A673 (cell line): ENCODE results near the gene ITFG2.

DNA sequence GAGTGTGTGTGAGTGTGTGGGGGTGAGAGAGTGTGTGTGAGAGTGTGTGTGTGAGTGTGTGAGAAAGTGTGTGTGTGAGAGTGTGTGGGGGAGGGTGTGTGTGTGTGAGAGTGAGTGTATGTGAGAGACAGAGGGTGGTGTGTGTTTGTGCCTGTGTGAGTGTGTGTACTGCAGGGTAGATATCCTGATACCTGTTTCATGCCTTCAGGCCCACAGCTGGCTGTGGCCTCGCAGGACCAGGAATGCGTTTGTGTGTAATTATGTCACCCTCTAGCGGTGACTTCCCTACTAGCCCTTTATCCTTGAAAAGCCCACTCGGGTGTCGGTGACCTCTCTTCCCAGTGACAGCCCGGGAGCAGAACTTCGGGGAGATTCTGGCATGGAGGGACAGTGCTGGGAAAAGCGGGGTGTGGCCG is 10.8 kb upstream of the FBXL14 start:
- PRO-cap, result bidirectional peak, plus-strand start at position 299 of the sequence, minus-strand start at position 224 of the sequence

DNA sequence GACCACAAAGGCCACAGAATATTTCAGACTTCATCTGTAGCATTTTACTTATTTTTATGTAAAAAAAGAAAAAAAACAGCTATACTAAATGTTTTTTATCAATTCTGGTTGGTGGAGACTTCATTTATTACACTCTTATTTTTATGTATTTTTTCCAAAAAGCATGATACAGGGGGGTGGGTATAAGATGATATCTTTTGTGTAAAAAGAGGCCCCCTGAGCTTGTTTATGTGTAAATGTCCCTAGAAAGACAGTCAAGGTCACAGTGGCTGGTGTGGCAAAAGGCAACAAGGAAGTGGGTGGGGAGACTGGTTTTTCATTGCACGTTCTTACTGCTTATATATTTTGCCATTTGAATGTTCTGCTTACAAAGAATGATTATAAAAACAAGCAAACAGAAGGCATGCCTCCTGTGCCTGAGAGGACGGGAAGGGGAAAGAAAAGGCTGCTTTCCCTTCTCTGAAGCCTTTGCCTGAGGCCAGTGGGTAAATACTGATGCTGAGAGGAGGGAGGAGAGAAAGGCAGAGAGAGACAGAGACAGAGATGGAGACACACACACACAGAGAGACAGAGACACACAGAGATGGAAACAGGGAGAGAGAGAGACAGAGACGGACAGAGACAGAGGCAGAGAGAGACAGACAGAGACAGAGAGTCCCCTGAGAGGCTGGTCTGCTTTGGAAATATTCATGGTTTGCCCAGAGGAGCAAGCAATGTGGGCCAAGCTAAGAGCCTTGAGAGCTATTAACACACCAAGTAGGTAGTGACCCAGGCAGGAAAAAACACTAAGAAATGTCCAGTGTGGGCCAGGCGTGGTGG is 24.1 kb upstream of the ADIPOR2 start:
- PRO-cap, result no peak

DNA sequence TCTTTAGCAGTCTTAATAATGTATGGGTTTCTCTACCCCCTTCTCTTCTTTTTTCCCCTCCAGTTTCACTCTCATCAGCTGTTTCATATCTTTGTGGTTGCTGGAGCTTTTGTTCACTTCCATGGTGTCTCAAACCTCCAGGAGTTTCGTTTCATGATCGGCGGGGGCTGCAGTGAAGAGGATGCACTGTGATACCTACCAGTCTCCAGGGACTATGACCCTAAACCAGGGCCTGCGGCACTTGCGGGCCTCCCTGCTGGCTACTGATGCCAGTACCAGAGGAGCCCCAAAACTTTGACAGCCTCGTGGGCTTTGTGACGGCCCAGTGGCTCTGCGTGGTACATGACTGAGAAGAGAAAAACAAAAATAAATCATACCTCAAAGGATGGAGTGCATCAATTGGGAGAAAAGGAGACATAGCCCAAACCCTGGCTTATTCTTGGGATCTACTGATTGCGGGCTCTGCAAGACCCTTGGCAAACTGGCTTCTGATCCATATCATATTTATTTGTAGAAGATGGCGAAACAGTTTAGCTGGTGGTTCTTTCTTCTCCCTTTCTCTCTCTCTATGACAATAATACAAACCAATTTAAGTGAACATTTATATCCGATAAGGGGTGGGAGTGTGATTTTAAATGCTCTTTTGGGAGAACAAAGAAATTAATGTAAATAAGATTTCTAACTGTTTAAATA is 34.3 kb upstream of the LRTM2 start:
- PRO-cap, result no peak

GRCh38 chr12:1786574-1787201 is 33.7 kb upstream of the LRTM2 start:
- PRO-cap, result no peak

- PRO-cap, result no peak
Observed at GRCh38 chr12:1809956-1810448, 10.4 kb upstream of the LRTM2 start.

DNA sequence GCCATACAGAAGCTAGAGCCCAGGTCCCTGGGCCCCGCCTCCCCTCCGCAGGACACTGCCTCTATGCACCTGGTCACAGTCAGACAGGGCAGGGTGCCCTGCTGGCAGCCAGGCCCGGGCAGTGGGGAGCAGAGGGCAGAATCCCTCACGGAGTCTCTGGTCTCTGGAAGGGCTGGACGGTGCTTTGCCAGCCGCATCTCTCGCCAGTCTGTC is 16.4 kb upstream of the CACNA2D4 start:
- PRO-cap, result no peak

GRCh38 chr12:2137722-2138239 is 85.0 kb downstream of the CACNA1C start:
- PRO-cap, result no peak

DNA sequence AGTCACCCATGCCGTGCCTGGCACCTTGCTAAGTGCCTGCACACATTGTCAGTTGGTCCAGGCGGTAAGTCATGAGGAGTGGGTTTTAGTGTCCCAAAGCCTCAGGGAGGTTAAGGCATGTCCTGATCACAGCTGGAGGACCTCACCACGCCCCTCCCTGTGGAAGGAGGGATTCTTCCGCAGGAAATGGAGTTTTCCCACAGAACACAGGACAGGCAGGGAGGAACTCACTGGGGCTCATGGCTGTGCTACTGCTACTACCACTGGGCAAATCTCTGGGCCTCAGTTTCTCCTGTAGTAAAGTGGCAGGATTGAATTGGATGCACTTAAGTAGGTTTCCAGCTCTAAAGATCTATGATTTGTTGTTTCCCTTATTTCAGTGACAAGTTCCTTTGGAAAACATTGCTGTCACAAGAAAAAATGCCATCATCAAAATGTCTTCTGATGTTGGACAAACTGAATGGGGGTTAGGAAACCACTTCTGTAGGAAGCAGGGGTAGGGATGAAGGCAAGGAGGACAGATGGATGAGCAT is 142.4 kb downstream of the CACNA1C start:
- PRO-cap, result no peak

- PRO-cap, result no peak
Observed at GRCh38 chr12:2205981-2206557, 153.3 kb downstream of the CACNA1C start.

DNA sequence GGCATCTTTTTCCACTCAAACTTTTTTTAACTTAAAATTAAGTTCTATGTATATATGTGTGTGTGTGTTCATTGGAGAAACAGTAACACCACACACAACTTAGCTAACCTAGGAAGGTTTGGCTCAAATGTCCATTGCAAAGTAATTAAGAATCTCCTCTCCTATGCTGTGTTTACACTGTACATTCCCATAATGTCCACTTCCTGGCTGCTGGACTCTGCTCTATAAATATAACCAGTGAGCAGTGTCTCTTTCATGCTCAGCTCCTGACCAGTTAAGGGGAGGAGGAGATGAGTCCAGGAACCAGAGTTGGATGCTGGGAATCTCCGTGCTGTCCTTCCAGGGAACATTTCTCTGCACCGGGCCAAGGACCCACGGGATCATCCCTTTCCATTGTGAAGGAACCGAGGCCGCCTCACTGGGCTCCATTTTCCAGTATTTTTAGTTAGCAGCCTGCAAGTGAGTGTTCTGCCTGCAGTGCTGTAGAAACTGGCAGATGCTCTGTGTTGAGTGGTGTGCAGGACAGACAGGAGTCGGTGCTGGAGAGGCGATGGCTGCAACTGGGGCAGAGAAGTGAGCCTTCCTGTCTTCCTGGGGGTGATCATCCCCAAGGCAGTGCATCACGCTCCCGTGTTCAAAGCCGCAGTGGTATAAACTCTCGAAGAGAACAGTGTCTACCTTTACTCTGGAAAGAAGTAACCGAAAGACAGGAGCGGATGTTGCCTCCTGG is 195.4 kb downstream of the CACNA1C start:
- PRO-cap, result no peak

- PRO-cap, result no peak
Observed at GRCh38 chr12:2304391-2304749, 251.6 kb downstream of the CACNA1C start.

GRCh38 chr12:2428863-2429192 is 365.9 kb upstream of the FKBP4 start:
- PRO-cap, result no peak

GRCh38 chr12:2691610-2692125 is 103.1 kb upstream of the FKBP4 start:
- PRO-cap, result no peak

GRCh38 chr12:2812242-2813395 is at the start of gene ITFG2:
TSS of gene ITFG2 (plus strand) at chr12:2812668.
- PRO-cap, result bidirectional peak, plus-strand start at chr12:2812748, minus-strand start at chr12:2812895; bidirectional peak, plus-strand start at chr12:2813237, minus-strand start at chr12:2813148

DNA sequence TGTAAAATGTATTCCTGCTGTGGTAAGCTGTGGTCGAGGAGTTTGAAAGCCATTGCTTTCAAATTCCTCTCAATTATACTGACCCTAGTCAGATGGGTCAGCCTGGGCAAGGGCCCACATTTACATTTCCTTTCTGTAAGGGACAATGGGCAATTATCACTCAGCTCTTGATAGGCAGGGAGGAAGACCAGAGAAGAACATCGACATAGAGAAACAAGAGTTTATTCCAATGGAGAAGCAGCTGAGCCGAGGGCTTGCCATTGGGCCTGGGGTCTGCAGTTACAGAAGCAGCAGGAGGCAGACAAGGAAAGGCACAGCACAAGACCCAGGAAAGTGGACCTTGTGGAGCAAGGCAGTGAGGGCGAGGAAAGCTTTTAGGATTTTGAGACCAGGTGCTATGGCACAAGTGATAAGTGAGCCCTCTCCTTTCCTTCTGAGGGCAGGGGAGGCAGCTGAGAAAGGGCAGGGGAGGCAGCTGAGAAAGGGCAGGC is 9.6 kb downstream of the NRIP2 start:
- PRO-cap, result no peak

GRCh38 chr12:2890991-2891944 is 577 bp downstream of the TULP3 start:
- PRO-cap, result bidirectional peak, plus-strand start at chr12:2891761, minus-strand start at chr12:2891530

DNA sequence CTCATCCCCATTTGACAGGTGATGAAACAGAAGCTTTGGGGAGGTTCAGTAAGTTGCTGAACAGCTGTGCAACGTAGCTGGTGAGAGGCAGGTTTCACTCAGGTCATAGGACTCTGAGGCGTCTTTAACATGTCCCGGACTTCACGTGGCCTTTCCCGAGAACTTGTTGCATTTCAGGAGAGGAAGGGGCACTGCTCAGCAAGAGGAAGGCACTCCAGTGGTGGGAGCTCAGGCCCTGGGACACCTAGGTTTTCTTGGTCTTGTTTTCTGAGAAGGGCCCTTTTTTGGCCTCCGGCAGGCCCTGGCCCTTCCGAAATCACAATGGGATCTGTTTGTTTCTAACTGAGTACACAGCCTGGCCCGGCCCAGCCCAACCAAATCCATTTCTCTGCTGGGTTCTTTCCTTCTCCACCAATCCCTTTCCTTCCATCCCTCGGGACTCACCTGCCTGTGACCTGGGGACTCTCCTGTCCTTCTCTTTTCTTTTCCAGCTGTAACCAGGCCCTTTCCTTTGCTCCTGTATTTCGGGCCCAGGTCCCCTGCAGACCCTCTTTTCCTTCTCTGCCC is 18.5 kb downstream of the TEAD4 start:
- PRO-cap, result no peak

DNA sequence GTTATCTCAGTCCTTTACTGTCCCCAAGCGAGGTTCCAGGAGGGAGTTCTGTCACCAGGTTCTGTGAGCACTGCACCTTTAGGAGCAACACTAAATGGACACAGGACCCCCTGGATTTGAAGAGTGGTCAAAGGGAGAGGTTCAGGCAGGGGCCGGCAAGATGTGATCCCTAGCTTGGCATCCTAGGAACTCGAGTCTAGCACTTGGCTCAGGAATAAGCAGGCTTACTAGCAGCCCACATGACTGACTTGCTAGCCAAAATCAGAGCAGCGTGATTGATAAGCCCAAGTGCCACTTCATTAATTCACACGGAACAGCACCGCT is 30.9 kb upstream of the TSPAN9 start:
- PRO-cap, result no peak

DNA sequence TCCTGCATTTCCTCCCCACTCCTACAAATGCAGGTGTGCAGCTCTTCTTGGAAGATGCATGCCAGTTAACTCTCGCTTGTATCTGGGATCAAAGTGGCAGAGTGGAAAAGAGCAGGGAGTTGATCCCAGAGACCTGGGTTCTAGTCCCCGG is 136.6 kb downstream of the TSPAN9 start:
- PRO-cap, result no peak

GRCh38 chr12:3230790-3231195 is 153.6 kb downstream of the TSPAN9 start:
- PRO-cap, result no peak